CD14-positive monocyte (primary cell): Measurements from ENCODE around the genes AHNAK, B3GAT3 and C11orf98.

DNA sequence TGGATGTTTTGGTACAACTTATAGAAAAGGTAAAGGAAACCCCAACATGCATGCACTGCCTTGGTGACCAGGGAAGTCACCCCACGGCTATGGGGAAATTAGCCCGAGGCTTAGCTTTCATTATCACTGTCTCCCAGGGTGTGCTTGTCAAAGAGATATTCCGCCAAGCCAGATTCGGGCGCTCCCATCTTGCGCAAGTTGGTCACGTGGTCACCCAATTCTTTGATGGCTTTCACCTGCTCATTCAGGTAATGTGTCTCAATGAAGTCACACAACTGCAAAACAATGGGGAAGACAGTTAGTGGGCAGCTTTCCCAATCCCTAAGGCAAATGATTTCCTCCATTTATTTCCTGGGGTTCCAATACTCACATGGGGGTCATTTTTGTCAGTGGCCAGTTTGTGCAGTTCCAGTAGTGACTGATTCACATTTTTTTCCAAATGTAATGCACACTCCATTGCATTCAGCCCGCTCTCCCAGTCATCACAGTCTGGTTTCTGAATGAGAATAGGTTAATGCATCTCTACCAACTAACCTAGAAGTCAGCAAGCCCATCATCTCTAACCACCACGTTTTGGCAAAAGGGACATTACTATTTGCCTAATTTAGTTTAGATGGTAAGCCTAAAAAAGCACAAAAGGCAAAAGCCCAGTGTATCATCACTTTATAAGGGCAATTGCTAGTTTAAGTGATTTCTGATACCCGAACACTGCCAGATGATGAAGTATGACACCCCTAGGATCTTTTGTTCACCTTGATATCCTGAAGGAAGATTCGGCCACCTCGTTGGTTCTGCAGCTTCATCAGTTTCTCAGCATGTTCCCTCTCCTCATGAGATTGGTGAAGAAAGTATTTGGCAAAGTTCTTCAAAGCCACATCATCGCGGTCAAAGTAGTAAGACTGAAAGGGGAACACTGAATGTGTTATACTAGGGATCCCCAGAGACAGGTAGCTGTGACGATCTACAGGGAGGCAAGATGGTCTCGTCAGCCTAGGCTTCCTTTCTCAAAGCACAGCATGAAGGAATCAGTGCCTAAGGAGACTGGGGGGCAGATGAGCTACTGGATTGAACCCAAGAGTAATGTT, 2.5 kb downstream of the FTH1 start:
- CAGE, long polyA plus RNA: start-site peak on the plus strand centred at position 108 of the sequence, 79 bp wide, 82 and 214 reads in 2 replicates; start-site peak on the plus strand centred at position 318 of the sequence, 80 bp wide, 37 and 32 reads in 2 replicates; start-site peak on the plus strand centred at position 1,017 of the sequence, 159 bp wide, 75 and 31 reads in 2 replicates

- CAGE, long polyA plus RNA: no peak
Observed at GRCh38 chr11:61967680-61967905, 159 bp upstream of the FTH1 start.

DNA sequence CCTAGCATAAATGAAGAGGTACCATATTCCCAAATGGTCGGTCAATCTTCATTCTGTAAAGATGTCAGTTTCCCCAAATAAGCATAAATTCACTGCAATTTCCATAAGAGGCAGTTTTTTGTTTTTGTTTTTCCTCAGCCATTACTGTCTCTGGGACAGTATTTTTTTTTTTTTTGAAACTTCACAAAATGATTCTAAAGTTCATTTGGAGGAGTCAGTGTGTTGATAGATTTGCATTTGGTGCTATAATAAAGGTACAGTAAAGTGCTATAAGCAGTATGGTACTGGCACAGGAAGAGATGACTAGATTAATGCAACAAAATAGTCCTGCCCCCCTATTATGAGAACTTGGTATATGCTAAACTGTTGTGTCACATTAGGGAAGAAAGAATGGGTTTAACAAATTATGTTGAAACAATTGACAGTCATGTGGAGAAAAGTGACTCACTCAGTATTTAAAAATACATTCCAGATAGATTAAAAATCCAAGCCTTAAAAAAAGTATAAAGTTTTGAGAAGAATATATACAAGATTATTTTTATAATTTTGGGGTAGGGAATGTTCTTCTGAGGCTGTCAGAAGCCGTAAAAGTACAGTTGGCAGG, 2.6 kb upstream of the FTH1 start:
- CAGE, long polyA plus RNA: no peak

DNA sequence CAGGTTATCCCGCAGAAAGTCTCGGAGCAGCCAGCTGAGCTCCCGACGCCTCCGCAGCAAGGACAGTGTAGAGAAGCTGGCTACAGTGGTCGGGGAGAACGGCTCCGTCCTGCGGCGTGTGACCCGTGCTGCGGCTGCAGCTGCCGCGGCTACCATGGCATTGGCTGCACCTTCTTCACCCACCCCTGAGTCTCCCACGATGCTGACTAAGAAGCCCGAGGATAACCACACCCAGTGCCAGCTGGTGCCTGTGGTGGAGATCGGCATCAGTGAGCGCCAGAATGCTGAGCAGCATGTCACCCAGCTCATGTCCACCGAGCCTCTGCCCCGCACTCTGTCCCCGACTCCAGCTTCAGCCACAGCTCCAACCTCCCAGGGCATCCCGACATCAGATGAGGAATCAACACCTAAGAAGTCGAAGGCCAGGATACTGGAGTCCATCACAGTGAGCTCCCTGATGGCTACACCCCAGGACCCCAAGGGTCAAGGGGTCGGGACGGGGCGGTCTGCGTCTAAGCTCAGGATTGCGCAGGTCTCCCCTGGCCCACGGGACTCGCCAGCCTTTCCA, 6.1 kb downstream of the INCENP start:
- CAGE, long polyA plus RNA: no peak

DNA sequence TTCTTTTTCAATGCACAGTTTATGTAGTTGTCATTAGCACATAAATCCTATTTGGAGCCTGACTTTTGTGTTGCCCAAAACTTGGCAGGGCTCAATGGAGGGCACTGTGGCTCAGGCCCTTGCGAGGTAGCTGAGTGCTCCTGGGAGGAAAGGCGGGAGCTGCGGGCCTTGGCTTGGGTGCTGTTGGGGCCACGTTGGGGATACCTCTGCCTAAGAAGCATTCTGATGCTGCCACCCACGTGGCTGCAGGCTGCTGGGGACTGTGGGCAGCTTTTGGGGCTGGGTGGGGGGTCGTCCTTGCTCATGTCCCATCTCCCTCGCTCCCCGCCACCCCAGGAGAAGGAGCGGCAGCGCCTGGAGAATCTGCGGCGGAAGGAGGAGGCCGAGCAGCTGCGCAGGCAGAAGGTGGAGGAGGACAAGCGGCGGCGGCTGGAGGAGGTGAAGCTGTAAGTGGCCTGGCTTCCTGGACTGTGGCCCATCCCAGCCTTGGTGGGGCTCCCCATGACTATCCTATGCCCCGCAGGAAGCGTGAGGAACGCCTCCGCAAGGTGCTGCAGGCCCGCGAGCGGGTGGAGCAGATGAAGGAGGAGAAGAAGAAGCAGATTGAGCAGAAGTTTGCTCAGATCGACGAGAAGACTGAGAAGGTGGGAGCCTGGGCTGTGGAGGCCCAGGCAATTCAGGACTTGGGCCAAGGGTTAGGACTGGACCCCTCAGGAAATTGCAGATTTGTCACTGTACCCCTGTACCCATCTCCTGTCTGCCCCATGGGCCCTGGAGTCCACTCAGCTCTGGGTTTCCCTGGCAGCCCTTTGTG, 21.0 kb downstream of the INCENP start:
- CAGE, long polyA plus RNA: no peak

DNA sequence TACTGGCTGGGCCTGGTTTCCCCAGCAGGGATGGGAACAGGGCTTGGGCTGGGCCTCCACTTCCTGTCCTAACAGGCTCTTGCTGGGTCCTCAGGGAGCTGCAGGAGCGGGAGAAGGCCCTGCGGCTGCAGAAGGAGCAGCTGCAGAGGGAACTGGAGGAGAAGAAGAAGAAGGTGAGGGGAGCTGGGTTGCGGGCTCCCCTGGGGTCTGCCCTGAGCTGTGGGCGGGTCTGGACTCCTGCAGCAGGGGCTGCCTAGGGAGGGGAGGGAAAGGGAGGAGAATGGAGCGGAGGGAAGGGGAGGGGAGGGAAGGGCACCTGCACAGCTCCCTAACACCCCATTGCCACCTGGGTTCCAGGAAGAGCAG, 24.6 kb downstream of the INCENP start:
- CAGE, long polyA plus RNA: no peak

- CAGE, long polyA plus RNA: no peak
Observed at GRCh38 chr11:62420036-62420261, 1.1 kb downstream of the SCGB1A1 start.

- CAGE, long polyA plus RNA: no peak
Observed at GRCh38 chr11:62427979-62428279, 9.1 kb downstream of the SCGB1A1 start.

DNA sequence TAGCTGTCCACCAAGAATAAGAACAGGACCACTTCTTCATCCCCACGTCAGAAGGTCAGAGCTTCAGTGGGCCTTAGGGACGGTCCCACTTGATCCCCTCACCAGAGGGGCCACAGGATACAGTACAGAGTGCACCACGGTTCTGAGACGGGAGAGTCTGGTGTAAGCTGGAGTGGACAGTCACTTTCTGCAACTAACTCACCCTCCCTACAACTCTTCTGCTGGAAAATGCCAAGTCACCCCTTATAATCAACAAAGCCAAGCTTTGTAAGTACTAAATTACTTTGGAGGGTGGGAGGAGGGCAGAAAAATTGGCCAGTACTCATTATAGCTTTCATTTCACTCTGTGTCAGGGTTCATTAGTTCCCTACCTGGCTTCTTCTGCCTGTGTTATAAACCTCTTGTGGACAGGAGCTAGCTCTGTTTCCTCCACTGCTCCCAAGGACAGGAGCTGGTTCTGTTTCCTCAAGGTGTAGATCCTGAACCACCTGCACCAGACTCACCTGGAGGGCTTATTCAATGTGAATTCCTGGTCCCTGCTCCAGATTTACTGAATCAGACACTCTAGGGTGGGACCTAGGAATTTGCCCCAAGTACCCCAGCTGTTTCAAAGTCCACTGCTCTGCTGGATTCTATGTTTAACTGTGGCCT, 39.6 kb downstream of the SCGB1A1 start:
- CAGE, long polyA plus RNA: no peak

DNA sequence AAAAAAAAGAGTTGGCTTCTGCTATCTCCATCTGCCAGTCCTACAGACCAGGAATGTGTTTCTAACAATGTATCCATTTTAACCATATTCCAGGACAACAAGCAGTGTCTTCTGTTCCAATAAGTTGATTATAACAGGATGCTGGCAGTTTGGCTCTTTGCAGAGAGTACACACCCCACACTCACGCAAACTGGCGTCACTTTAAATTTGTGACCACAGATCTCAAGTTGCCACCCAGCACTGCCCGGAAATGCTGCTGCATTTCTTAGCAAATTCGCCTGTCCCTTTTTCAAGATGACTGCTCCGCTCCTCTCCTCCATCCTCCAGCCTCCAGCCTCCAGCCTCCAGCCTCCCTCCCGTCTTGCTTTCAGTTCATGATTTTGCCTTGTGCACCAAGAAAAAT, 44.3 kb downstream of the SCGB1A1 start:
- CAGE, long polyA plus RNA: no peak

- CAGE, long polyA plus RNA: no peak
Observed at GRCh38 chr11:62499406-62500064, 47.1 kb downstream of the AHNAK start.

- CAGE, long polyA plus RNA: start-site peak on the minus strand at chr11:62546748-62546811, 152 and 143 reads in 2 replicates
Observed at GRCh38 chr11:62546639-62547004, at the start of gene AHNAK. AHNAK (minus strand) TSS chr11:62546806.

DNA sequence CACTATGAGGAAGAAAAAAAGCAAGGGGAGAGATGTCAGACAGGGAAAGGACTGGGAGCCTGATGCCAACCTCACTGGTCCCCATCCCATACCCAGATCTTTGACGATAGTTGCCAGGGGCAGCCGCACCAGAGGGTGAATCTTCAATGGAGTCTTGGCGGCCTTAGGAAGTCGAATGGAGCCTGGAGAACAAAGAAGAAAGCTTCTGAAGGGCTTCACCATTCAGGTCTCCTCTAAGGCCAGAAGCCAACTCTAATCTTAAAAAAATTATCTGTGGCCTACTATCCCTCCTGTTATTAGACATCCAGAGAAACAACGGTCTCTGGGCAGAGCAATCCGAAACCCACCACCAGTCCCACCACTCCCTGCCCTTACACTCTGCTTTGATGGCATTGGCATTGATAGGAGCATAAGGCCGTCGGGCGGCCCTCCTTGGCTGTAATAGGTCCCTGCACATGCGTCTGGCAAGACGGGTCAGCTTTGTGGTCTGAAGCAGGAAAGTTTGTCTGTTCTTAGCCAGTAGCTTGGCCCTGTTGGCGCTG, 3.6 kb upstream of the TUT1 start:
- CAGE, long polyA plus RNA: no peak

DNA sequence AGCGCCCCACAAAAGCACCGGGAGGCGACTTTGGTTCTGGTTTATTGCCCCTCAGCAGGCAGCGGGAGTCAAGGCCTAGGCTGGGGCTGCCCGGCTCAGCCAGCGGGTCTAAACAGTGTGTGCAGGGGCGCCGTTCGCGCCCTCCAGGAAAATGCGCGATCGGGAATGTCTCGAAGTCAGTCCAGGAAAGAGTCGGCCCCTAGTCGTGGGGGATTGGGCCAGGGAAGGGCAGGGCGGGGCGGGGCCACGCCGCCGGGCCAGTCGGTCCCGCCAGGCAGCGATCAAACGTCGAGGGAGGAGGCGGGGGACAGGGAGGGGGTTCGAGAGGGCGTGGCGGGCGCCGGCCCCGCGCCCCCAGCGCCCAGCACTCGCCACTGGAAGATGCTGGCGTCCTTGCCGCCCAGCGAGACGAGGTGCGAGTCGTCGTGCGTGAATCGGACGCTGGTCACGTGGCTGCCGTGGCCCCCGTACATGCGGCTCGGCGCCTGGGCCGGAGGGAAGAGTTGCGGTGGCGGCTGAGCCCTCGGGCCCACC, 596 bp upstream of the MTA2 start:
- CAGE, long polyA plus RNA: no peak

GRCh38 chr11:62621811-62622757, at the start of gene B3GAT3:
B3GAT3 (minus strand) TSS chr11:62621986.
- CAGE, long polyA plus RNA: start-site peak on the minus strand at chr11:62621953-62622036, 193 and 1,197 reads in 2 replicates

DNA sequence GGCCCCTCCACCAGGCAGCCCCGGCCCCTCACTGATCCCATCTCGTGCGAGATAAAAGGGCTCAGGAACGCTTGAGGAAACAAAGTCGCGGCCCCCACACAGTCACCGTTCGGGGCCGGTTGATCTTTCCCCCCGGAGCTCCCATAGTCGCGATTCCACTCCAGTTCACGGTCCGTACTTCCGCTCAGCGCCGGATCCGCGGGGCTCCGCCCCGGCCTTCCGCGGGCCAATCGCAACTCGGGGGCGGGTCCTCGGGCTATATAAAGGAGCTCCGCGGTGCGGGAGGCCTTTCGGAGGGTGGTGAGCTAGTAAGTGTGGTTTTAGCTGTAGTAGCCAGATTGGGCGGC, at the start of gene C11orf98:
TSS of gene C11orf98 (minus strand) at position 186 of the 347 bp plus-strand sequence.
- CAGE, long polyA plus RNA: start-site peak on the minus strand centred at position 150 of the sequence, 41 bp wide, 427 and 543 reads in 2 replicates

DNA sequence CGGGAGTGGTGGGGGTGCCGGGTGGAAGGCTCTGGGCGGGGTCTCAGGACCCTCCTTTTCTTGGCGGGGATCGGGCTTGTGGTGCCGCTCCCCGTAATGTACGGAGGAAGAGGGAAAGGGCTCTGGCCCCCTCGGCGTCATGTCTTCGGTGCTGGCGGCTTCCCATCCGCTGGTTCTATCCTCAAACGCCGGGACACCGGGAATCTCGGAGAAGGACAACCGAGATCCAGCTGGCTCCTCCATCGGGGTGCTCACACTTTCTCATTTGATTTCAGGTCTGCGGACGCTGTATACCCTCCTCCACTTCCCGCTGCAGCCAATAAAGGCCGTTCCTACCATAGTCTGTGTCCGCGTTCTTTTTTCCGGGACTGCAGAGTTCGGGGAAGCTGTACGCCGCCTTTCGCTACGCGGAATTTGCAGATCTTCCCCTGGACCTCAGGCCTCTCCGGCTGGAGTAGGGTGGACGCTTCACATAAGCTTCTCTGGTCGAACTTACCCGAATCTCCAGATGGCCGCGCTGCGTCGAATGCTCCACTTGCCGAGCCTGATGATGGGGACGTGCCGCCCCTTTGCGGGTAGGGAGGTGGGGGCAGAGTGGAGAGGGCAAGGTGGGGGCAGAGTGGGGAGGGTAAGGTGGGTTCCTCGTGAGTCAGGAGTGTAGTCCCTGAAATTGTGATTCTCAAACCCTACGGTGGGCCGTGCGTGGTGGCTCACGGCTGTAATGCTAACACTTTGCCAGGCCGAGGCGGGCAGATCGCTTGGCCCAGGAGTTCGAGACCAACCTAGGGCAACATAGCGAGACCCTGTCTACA, 466 bp downstream of the CSKMT start:
- CAGE, long polyA plus RNA: no peak

- CAGE, long polyA plus RNA: no peak
Observed at GRCh38 chr11:62714223-62715391, 7.1 kb downstream of the GNG3 start.

DNA sequence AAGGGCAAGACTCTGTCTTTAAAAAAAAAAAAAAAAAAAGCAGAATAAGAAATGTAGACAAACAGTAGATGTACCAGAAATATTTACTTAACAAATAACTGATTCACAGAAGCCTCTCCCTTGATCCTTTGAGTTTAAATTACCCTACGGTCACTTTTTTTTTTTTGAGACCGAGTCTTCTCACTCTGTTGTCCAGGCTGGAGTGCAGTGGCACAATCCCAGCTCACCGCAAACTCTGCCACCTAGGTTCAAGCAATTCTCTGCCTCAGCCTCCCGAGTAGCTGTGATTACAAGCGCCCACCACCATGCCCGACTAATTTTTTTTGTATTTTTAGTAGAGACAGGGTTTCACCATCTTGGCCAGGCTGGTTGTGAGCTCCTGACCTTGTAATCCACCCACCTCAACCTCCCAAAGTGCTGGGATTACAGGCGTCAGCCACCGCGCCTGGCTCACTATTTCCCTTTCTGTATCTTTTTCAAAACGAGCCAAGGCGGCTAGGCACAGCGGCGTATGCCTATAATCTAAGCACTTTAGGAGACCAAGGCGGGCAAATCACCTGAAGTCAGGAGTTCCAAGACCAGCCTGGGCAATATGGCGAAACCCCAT, 8.5 kb downstream of the HNRNPUL2 start:
- CAGE, long polyA plus RNA: no peak

DNA sequence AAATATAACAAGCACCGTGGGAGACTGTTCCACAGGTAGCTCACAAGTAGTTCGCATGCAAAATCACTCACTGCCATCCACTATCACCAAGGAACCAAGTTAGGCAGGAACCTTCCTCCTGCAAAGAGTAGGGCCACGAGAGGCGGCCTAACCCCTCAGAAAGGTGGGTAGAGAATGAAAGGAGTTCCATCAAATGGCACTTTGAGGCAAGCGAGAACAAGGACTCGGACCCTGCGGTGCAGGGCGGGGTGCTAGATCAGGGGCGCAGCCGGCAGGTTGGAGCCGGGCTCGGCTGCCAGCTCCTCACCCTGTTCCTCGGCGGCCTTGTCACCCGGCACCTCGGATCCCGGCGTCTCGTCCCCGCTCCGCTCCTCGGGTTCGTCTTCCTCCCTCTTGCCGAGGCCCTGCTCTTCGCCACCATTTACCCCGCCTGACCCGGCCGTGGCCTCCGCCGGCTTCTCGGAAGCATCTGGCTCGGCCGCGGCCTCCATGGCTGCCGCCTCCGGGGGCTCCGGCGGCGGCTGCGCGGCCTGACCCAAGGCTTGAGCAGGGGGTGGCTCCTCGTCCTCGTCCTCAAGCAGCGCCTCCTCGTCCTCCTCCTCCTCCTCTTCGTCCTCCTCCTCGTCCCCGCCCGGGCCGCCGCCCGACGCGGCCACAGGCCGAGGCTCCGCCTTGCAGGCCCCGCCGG, 801 bp downstream of the HNRNPUL2 start:
- CAGE, long polyA plus RNA: no peak